ENCODE measurements around the genes TBX20 and SEPTIN7.

GRCh38 chr7:31027169-31027878 is 24.8 kb upstream of the ADCYAP1R1 start:
- PRO-cap = no peak

DNA sequence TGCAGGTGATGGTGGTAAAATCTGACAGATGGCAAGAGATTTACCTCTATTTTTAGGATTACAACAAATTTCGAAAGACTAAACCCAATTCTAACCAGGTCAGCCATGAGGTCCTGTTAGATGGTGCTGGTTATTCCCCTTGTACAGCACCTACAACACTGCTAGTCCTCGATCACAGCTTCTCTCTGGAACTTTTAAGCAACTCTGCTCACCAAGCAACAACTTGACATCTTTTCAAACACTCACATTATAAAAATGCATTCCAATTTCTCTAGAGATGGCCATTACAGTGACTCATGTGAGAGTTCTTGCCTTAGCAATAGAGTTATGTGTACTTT is 122.3 kb downstream of the PDE1C start:
- PRO-cap = no peak

DNA sequence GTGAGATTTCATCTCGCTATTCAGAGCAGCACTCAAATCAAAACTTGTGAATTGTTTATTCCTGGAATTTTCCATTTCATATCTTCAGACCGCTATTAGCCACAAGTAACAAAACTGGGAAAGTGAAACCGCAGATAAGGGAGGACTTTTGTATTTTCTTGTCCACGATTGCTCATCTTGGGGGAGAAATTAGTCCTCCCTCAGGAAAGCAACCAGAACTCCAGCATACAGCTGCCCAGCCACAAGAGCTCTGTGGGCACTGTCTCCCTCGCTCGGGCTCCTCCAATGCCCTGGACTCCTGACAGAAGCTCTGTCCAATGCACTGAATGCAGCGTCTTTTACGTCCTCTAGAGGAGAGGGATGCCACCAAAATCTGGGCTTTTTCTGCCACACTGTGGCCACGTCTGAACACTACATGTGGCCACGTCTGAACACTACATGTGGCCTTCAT is 134.0 kb upstream of the PDE1C start:
- PRO-cap = no peak

- PRO-cap = no peak
Observed at GRCh38 chr7:32506115-32506837, 11.0 kb downstream of the AVL9 start.

DNA sequence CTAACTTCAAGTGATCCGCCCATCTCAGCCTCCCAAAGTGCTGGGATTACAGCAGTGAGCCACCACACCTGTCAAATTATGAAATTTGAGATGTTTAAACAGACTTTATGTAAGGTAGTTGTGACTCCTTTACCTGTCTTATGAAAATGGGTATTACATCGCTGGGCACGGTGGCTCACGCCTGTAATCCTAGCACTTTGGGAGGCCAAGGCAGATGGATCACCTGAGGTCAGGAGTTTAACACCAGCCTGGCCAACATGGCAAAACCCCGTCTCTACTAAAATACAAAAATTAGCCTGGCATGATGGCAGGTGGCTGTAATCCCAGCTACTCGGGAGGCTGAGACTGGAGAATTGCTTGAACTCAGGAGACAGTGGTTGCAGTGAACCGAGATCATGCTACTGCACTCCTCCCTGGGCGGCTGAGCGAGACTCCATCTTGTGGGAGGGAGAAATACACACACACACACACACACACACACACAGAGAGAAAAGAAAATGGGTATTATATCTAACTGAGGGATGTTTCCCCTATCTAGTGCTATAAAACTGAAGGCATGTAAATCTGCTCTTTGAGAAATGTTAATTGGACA is 28.9 kb downstream of the AVL9 start:
- PRO-cap = no peak

GRCh38 chr7:32587100-32587900 is 92.0 kb downstream of the AVL9 start:
- PRO-cap = no peak

- PRO-cap = no peak
Observed at GRCh38 chr7:33130223-33130569, 832 bp downstream of the BBS9 start.

- PRO-cap = no peak
Observed at GRCh38 chr7:33422062-33422450, 292.7 kb downstream of the BBS9 start.

DNA sequence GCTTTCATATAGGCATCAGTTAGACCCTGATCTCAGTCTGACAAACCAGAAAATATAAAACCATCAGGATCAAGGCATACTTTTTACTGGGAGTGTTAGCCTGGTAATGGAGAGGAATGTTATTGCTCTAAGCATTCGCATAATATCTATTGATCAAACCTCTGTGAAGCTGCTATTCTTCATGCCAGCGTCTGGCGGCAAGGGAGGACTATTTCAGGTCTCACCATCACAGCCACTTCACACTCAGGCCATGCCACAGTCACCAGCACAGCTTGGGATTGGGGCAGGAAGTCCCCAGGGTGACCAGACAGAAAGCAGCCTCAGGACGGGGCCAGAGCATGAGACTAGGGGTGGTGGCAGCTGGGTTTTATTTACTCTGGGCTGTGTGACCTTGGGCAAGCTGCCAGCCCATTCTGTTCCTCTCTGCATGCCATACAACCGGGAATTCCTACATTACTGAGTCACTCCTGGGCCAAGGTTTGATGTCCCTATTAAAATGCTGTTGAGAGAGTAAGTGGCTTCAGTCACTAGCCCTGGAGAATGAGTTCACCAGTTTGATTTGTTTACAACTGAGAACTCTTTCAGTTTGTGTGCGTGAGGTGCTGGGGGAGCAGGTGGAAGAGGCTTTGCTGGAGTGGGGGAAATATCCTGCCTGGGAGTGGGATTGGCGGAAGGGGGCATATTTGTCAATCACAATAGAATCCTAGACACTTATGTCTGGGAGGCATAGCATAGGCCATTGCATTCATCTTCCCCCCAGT is 90.3 kb downstream of the NPSR1 start:
- PRO-cap = no peak

DNA sequence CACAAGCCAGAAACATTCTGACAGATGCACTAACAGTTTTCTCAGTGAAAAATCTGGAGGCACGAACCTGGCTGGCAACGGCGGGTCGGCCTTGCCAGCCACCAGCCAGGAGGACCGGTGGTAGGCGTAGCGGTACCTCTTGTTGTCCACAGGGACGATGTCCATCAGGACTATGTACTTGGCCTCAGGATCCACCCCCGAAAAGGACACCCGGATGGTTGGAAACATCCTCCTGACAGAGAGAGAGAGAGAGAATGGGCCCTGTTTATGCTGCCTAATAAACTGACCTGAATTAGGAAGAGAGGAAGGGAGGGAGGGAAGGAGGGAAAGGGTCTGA is 5.3 kb downstream of the TBX20 start:
- PRO-cap = no peak

- PRO-cap = bidirectional peak, plus-strand start at chr7:35254305, minus-strand start at chr7:35254096
Observed at GRCh38 chr7:35253483-35254408, at the start of gene TBX20. Gene TBX20, minus strand, starts transcription at chr7:35254100.

DNA sequence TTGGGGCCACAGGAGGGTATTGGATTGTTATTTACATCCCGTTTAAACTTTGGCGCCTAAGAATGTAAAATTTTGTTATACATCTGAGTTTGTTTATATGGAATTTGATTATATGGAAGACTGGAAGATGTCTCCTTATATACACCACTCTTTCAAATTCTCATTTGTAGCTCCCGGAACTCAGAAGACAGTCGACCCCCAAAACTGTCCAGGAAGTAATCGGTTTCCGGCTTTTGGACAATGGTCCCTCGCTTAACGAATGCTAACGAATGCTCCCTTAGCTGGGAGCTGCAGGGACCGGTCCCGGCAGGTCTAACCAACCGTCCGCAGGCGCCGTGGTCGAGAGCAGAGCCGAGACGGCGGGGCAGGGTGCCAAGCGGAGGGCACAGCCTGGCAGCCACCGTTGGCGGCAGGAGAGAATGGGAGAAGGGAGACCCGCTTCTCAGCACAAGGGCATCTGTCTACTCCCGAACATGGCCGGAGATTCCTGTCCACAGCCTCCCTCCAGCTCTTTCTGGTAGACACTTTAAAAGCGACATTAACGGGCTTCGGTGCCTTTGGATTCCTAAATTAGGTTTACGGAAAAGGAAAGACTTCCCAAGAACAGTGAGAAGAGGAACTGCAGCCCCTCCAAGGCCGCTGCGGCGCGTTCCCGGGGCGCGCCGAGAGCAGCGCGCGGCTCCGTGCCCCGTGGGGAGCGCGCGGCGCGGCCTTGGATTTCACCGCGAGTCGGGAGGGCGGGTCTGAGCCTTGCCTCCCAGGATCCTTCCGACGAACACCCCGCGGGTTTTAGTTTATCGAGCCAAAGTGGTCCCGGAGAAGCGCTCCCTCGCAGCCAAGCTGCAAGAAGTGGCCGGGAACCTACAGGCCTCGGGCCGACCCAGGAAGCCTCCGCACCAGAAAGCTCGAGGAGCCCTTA is 3.5 kb upstream of the TBX20 start:
- PRO-cap = no peak

DNA sequence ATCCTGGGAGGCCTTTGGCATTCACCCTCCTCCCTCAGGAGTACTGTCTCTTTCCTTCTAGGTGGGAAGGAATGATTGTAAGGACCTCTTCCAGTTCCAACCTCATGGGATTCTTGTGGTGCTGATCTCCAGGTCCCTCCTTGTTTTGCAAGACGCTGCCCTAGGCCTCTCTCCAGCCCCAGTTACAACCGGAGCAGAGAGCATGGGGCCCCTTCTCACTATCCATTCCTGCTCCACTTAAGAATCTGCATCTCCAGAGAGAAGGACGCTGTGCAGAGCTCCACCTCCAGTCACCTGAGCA is 132.8 kb upstream of the TBX20 start:
- PRO-cap = no peak

GRCh38 chr7:35418754-35419396 is 165.0 kb upstream of the TBX20 start:
- PRO-cap = no peak

DNA sequence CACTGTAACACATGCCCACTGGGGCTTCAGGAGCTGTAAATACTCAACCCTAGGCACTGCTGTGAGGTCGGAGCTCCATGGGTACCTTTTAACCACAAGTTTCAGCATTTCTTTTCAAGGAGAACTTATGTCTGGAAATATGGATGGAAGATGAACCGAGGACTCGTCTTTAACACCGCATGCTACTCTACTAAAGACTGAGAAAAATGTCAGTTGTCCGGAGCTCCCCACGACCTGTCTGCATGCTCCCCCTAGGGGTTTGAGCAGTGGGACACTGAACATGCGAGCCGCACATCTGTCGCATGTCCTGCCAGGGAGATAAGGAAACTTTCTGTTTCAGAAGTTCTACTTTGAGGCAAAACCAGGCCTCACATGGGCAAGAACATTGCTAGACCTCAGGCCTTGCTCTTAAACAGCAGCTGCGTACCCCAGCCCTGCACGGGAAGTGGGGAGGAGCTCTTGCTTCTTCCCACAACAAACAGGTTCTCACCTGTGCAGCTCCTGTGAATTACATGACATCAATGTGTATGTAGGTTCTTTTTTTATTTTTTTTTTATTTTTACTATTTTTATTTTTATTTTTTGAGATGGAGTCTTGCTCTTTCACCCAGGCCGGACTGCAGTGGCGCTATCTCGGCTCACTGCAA is 30.3 kb upstream of the HERPUD2 start:
- PRO-cap = no peak

- PRO-cap = bidirectional peak, plus-strand start at chr7:35801219, minus-strand start at chr7:35800946; bidirectional peak, plus-strand start at chr7:35801504, minus-strand start at chr7:35801370; bidirectional peak, plus-strand start at chr7:35801819, minus-strand start at chr7:35801961
Observed at GRCh38 chr7:35800983-35802103, at the start of gene SEPTIN7. Gene SEPTIN7, plus strand, starts transcription at chr7:35801057.

GRCh38 chr7:35884770-35885179 is 83.9 kb downstream of the SEPTIN7 start:
- PRO-cap = no peak

GRCh38 chr7:36045428-36045676 is 107.7 kb upstream of the EEPD1 start:
- PRO-cap = no peak

- PRO-cap = no peak
Observed at GRCh38 chr7:36126767-36127068, 26.3 kb upstream of the EEPD1 start.

DNA sequence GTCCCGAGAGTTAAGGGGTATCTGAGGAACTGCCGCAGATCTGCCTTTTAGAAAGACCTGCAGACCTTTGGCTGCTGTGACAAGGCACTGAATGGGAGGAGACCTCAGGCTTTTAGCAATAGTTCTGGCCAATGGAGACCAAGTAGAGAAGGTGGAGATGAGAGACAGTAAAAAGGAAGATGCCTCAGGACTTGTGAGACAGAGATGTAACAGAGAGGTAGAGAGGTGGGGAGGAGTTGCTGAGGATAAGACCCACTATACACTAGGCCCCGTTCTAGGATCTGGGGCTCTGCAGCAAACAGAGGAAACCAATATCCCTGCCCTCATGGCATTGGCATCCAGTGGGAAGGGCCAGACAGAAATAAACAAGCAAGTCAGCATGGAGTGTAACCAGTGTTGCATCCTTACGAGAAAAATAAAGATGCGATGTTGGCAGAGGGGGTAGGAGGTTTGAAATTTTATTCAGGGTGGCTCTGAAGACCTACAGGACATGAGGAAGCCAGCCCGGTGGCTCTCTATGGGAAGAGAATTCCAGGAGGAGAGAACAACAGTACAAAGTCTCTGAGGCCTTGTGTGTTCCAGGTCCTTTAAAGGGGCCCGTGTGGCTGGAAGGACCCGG is 22.1 kb upstream of the EEPD1 start:
- PRO-cap = no peak

Measured in neural crest cell (in vitro differentiated cells).